A375 (cell line): ENCODE data around the genes RGS7 and SDCCAG8.

- RAMPAGE, long total RNA = no peak
Observed at GRCh38 chr1:237011276-237011871, 7.1 kb upstream of the MT1HL1 start.

DNA sequence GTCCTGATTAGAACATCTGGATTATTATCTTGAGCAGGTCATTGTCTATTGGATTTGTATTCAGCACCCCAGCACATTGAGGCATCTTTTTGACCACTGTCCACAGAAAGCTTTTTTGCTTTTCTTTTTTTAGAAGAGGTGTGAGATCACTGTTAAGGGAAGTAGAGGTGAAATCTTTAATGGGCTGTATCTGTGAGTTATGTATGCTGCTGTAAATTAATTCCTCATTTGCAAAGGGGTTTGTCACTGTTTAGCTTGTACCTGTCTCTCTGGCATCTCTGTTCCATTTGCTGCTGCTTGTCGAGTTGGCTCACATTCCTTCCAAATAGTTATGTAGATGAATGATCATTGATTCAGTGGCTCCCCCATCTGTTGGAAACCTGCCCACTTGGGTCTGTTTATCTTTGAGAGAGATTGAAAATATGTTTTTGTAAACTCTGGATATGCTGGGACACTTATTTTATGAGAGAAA is 3.2 kb downstream of the RYR2 start:
- RAMPAGE, long total RNA = no peak

DNA sequence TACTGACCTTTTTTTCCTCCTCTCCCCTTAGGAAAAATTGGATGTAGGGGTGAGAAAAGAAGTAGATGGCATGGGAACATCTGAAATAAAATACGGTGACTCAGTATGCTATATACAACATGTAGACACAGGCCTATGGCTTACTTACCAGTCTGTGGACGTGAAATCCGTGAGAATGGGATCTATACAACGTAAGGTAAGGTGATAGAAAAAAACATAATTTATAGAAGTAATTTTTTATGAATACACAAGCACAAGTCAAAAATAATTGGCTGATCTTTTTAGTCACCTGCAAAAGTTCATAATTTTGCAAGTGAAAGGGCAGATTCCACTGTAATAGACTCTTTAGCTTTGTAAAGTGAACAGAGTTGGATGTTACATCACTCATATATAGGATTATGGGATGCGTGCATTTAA is 399.3 kb downstream of the RYR2 start:
- RAMPAGE, long total RNA = no peak

GRCh38 chr1:237726730-237727371 is 163.9 kb downstream of the ZP4 start:
- RAMPAGE, long total RNA = no peak

DNA sequence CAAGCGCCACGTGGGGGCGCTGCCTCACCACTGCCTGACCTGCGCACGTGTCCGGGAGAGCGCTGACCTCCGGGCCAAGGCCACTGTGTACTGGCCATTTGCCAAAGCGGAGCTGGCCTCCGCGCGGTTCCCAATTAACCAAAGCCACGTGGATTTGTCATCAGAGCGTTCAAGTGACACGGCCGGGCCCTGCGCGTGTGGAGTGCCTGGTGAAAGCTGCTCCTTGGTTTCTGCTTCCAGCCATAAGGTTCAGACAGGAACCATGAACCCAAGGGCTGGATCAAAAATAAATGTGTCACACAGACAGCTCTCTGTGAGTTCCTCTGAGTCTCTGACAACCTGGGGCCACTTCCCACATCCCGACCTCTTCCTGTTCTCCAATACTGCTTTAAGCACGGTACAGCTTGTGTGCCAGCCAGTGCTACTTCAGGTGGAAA is 26.3 kb downstream of the ZP4 start:
- RAMPAGE, long total RNA = no peak

GRCh38 chr1:238016718-238017173 is 126.0 kb upstream of the ZP4 start:
- RAMPAGE, long total RNA = no peak

GRCh38 chr1:239212919-239213439 is 173.4 kb upstream of the CHRM3 start:
- RAMPAGE, long total RNA = no peak

DNA sequence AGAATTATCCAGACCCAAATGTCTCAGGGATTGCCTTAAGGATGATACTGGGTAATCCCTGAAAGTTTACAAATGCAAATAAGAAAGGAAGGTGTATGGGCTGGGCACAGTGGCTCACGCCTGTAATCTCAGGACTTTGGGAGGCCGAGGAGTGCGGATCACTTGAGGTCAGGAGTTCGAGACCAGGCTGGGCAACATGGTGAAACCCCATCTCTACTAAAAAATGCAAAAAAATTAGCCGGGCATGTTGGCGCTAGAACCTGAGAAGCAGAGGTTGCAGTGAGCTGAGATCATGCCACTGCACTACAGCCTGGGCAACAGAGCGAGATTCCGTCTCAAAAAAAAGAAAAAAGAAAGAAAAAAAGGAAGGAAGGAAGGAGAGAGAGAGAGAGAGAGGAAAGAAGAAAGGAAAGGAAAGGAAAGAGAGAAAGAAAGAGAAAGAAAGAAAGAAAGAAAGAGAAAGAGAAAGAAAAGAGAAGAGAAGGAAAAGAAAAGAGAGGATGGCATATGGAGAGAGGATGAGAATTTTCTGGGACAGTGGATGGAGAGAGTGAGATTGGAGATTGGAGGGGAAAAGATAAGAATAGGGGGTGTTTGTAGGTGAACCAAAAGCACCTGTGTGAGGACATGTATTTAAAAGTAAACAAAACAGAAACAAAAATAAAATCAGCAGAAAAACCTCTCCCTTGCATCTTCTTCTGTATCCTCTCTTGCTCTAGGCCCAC is 298.1 kb downstream of the CHRM3 start:
- RAMPAGE, long total RNA = no peak

GRCh38 chr1:240492734-240493613 is 119.0 kb downstream of the GREM2 start:
- RAMPAGE, long total RNA = no peak

DNA sequence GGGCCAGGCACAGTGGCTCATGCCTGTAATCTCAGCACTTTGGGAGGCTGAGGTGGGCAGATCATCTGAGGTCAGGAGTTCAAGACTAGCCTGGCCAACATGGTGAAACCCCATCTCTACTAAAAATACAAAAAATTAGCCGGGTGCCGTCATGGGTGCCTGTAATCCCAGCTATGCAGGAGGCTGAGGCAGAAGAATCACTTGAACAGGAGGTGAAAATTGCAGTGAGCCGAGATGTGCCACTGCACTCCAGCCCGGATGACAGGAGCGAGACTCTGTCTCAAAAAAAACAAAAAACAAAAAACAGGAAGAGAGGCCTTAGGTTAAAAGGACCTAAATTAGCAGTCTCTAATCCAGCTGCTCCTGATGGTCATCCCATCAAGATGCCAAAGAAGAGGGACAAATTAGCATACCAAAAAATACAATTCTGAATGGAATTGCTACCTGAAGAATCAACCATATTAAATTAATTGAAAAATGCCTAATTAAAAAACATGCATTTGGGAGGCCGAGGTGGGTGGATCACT is 62.8 kb upstream of the GREM2 start:
- RAMPAGE, long total RNA = no peak

- RAMPAGE, long total RNA = no peak
Observed at GRCh38 chr1:241267087-241267432, 89.9 kb downstream of the RGS7 start.

DNA sequence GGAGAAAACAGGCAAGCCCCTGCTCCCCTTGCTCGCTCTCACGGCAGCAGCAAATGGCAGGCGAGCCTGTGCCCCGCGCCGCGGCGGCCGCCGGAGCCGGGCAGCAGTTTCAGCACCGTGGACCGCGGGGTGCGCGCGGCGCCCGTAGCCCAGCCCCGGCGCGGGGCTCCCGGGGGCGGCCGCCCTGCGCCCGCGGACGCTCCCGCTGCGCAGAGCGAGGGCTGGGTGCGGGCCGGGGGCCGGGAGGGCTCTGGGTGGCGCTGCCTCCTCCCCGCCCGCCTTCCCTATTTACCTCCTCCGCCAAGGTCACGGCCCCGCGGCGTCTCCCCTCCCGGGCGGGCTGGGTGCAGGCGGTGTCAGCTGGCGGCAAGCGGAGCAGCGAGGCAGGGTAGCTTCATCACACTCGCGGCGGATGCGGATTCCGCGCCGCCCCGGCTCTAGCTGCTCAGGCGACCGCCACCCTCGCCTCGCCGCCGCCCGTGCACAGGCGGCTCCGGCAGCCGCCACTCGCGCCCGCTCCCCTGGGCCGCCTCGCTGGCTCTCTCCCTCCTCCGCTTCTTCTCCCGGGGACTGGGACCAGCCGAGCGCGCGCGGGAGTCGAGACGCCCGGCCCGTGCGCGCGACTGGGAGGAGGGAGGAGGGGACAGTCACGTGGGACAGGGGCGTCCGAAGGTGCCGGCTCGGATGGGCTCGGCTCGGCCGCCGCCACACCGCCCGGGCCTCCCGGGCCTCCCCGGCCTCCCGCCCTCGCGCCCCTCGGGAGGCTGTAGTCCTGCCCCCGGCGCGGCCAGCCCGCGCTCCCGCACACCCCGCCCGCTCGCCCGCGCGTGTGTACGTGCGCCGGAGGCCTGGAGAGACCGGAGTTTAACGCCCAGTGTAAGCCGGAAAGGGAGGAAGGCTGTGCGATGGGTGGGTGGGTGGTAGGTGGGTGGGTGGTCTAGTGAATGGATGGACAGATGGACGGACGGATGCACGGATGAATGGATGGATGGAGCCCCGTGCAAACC is at the start of gene RGS7:
TSS of gene RGS7 (minus strand) at position 599 of the 1,007 bp plus-strand sequence.
- RAMPAGE, long total RNA = no peak

DNA sequence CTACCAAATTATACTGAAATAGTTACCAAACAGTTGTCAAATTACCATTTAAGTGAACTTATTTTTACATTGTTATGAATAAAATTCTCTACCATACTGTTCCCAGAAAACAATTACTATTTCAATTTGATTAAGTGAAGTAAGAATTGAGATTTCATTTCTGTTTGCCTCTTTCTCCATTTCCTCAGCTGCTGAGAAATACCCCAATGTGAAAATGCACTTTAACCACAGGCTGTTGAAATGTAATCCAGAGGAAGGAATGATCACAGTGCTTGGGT is 28.2 kb downstream of the KMO start:
- RAMPAGE, long total RNA = no peak

DNA sequence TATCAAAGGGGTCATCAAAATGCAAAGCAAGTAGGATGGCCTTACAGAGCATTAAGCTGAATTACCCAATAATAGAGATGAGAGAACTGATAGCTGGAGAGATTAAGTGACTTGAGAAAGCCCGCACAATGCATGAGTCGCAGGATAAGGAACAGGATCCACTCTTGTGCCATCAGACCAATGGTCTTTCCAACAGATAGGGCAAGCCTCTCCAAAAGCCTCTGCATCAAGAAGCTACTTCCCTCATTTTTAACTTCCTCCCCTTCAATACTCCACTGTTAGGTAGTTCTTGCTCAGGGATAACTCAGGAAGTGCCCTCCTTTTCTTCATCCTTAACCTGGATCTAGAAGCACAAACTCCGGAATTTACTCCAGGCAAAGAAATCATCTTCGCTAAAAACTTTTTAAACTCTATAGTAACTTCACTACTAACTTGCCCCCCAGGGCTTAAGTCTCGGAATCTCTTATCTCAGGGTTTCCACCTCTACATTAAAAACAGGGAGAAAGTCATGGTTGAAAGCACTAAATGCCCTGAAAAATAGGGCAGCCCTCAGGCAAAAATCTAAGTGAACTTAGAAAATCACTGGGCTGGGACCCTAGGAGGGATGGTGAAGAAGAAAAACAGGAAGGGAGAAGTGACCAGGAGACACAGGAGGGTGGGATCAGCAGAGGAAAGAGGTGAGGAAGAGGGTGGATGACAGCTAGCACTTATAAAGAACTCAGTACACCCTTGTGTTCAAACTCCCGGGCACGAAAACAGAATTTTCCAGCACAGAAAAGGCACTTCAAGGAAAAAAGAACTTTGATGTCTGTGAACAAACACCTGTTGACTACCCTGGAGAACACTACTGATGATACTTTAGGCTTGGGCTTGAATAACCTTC is 2.3 kb downstream of the CHML start:
- RAMPAGE, long total RNA = no peak

GRCh38 chr1:241848473-241849399 is 732 bp downstream of the EXO1 start:
- RAMPAGE, long total RNA = no peak

- RAMPAGE, long total RNA = no peak
Observed at GRCh38 chr1:241972585-241973198, 15.1 kb downstream of the BECN2 start.

DNA sequence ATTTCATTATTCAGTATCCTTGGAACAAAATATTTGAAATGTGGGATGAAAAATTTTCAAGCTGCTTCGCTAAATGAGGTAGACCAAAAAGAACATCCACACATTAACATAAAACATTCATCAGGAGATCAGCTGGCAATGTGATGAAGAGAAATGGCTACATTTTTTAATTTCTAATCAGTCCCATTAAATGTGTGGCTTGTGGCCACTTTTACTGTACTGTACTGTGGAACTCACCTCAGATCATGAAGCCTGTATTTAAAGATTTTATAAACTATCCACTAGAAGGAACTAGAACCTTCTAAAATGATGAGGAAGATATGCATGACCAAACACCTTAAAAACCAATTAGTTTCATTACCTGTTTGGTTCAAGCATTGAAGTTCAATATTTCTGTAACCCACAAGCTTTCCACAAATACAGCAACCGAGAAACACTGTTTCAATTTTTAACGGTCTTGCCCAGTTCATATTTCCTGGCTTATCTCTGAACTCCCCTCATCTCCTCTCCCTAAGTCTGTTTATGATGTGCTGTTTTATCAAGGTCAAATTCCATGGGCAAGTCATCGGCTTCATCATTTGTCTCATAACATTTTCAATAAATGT is 264.2 kb upstream of the PLD5 start:
- RAMPAGE, long total RNA = no peak

GRCh38 chr1:243235459-243235880 is 19.6 kb downstream of the CEP170 start:
- RAMPAGE, long total RNA = no peak

GRCh38 chr1:243255625-243256475 is at the start of gene SDCCAG8:
SDCCAG8 (plus strand) TSS chr1:243256041.
- RAMPAGE, long total RNA = start-site peak on the plus strand at chr1:243256046-243256104, 179 and 86 reads in 2 replicates

DNA sequence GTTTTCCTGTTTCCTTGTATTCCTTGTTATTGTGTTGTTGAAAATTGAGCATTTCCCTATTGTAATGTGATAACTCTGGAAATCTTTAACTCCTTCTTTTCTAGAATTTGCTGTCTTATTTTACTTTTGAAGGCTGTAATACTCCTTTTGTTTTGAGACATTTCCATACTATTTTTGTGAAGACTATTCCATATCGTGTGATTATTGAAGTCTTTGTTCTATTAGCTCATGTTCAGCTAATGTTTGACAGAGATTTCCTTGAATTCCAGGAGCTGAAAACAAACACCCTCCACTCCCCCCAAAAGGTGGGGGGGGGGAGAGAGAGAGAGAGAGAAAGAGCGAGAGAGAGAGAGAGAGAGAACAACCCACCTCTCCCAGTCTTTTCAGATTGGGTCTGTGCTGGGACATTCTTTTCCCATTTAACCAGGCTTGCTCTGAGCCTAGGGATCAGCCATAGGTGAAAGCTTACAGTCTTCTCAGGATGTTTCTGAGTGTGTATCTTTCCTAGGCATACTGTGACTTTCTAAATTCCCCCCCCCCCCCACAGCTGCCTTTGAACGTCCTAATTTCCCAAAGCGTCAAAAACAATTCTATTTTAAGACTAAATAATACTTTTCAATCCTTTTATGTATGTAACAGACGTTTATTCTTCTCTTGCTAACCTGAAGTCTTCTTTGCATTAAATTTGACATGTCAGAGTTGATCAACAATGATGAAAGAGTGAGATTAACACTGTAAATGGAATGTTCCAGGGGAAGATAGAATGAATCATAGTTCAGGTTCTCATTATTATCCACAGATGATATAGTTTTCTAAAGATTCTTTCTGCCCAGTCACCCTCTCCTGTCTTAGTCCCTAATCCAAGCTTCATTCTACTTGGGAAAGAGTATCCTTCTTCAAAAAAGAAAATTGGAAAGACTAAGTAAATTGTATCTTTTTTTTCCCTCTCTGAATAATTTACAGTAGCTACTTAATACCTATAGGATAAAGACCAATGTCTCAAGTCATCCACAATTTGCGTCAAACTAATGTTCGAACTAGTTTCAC is 38.6 kb downstream of the SDCCAG8 start:
- RAMPAGE, long total RNA = no peak